Bronchus fibroblast of lung (primary cell): Measurements from ENCODE around the genes TSPAN6, RPL36A, SLC25A53 and FAM199X.

DNA sequence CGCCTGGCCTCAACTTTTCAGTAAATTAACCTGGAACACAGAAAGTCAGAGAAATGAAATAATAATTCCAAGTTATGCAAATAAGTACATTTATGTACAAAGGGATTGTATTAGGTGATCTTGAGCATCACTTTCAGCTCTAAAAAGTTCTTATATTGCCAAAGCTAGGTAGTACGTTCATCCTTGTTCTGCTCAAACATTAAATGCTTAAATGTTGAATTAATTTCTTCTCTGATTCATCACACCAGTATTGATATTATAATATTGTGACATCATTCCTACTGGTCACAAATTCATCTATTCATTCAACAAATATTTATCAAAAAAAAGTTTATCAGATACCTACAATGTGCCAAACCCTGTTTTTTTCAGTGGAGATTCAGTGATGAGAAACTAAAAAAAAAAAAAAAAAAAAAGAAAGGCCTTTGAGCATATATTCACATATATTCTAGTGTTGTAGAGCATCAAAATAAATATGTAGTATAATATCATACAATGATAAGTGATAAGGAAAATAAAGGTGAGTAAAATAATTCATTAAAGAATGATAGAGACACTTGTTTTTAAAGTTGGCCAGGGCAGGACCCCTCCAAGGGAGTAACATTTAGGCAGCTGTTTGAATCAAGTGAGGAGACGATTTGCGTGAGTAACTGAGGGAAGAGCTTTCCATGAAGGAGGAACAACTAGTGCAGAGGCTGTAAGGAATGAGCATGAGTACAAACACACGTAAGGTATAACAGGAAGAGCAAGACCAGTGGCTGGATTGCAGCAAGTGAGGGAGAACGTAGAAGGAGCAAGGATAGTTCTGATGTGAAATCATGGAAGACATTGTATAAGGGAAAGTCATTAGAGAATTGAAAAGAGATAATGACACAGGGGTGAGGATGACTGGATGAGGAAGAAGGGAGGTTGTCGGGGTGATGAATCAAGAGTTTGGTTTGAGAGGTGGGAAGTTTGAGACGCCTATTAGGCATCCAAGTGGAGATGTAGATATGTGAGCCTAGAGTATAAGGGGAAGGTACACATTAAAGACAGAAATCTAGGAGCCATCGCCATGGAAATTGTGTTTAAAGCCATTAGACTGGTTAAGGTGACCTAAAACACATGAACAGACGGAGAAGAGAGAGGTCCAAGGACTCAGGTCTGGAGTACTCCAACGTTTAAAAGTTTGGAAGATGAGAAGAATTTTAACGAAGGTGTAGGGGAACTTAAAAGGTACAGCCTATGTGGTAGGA lies 378.4 kb downstream of the RPA4 start:
- RAMPAGE, long total RNA: no peak

DNA sequence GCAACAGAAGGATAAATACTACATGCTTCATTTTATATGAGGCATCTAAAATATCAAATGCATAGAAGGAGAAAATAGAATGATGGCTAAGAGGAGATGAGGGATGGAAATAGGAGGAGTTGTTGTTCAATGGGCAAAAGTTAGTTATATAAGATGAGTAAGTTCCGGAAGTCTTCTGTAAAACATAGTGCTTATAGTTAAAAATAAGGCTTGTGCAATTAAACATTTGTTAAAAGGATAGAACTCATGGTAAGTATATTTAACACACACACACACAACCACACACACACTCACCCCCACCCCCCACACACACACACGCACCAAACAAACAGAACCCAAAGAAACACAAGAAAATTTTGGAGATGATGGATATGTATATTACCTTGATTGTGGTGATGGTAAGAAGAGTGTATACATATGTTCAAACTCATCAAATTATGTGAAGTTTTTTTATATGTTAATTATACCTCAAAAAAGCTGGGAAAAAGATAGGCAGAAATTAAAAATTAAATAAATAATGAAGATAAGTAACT lies 1343.4 kb downstream of the PCDH19 start:
- RAMPAGE, long total RNA: no peak

DNA sequence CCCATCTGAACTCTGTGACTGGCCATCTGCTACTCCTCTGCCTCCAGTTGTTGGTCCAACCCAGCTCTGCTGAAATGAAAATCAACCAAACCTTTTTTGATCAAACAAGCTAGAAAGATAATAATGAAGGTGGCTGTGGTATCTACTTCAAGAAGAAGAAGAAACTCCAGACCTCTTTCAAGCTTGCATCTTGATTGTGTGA lies 66.3 kb upstream of the PCDH19 start:
- RAMPAGE, long total RNA: no peak

GRCh38 chrX:100635829-100637329 lies at the start of gene TSPAN6:
Gene TSPAN6 (minus strand): TSS chrX:100636806.
- RAMPAGE, long total RNA: start-site peak on the minus strand at chrX:100636709-100636829, 644 and 406 reads in 2 replicates

GRCh38 chrX:100651989-100652504 lies 8.0 kb downstream of the SRPX2 start:
- RAMPAGE, long total RNA: no peak

GRCh38 chrX:100874420-100874957 lies 330 bp upstream of the NOX1 start:
- RAMPAGE, long total RNA: no peak

- RAMPAGE, long total RNA: start-site peak on the plus strand at chrX:101390979-101391023, 551 and 1,100 reads in 2 replicates
These were observed at the start of gene RPL36A for GRCh38 chrX:101390381-101391578. Gene RPL36A (plus strand): TSS chrX:101391011.

DNA sequence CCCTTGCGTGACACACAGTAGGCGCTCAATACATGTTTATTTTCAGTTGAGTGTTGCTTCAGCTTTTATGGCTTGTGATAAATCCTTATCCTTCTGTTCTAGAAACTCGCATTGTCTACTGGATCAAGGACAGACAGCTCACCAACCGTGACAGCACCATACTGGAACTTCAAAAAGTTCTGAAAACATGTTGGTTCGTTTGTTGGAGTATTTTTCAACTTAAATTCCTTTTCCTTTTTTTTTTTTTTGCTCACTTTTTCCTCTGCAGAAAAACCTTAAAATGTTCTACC lies 10.7 kb downstream of the HNRNPH2 start:
- RAMPAGE, long total RNA: no peak

DNA sequence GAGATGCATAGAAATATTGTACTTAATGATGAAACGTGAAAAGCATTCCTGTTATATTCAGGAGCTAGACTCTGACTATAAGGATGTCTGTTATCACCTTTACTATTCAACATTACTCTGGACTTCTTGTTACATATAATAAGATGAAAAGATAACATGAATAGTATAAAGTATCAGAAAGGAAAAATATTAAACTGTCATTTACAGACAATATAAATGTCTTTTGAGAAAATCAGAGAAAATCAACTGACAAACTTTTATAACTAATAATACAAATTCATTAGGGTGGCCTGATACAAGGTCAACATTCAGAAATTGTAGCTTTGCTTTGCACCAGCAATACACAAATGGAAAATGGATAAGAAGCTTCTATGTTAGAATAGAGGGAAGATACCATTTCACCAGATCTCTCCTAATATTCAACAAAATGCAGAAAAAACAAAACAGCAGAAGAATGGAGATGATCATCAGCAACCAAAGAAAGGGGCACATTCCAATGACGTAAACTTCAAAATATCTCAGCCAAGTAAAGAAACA lies 7.2 kb upstream of the ARMCX4 start:
- RAMPAGE, long total RNA: no peak

DNA sequence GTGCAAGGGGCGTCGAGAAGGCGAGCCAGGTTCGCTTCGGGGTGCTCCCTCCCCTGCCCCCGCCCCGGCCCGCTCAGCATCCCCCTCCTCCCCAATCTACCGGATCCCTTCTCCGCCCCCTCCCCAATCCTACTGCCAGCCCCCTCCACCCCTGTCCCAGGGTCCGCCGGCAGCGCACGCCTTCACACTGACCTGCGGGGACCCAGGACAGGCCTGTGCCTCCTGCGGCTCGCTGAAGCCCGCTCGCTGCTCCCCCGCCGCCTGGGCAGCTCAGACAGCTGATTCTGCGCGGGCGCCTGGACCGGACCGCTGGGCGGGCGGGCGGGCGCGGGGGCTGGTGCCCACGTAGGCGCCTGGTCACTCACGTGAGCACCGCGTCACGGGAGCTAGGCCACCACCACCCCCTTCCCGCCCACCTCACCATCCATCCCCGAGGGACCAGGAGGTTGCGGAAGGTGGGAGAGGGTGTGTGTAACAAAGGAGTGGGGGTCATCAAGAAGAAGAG lies 13.6 kb downstream of the BEX5 start:
- RAMPAGE, long total RNA: no peak

- RAMPAGE, long total RNA: no peak
These were observed 319 bp downstream of the GPRASP1 start for GRCh38 chrX:102651649-102651954.

DNA sequence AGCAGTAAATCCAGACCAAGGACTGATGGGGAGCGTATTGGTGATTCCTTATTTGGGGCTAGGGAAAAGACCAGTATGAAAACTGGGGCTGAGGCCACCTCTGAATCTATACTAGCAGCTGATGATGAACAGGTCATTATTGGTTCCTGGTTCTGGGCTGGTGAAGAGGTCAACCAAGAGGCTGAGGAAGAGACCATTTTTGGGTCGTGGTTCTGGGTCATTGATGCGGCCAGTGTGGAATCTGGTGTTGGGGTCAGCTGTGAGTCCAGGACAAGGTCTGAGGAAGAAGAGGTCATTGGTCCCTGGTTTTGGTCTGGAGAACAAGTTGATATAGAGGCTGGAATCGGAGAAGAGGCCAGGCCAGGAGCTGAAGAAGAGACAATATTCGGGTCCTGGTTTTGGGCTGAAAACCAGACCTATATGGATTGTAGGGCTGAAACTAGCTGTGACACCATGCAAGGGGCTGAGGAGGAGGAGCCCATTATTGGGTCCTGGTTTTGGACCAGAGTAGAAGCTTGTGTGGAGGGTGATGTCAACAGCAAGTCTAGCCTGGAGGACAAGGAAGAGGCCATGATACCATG lies 4.1 kb downstream of the GPRASP1 start:
- RAMPAGE, long total RNA: no peak

DNA sequence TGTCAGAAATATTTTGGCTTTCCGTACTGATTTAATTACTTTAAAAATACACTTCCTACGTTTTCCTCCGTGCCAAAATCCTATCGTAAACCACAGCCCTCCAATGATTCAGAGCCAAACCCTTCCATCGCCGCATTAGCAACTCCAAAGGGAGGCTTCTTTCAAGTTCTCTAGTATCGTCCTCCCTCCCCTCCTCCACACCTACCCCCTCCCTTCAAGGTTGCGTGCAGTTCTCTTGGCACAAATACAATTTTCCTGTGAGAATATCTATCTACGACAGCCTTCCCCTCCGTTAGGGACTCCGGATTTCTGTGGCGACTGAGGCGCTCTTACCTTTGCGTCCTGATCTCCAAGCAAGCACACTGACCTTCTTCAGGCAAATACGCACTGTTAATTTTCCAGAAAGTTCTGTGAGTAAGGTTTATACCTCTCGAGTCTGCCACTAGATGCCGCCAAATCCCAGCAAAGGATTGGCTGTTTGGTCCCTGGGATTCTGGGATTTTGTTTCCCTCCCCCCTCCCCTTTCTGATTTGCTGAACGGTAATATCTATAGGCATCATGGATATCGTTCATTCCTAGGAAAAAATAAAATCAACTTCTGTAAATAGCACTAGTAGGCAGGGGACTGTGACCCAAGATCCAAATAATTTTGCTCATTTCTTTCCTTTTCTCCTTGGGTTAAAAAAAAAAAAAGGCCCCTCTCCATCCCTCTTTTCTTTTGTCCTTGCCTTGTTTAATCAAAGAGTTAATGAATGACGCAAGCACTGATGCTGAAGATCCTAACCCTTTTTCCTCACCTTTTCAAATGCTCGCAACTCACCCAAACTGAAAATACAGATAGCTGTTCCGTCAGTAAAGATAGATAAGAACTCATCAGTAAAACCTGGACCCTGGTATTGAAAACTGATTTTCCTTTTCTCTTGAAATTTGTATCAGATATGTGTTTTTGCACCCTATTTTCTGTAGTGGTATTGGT lies 1.4 kb upstream of the MORF4L2 start:
- RAMPAGE, long total RNA: start-site peak on the minus strand centred at position 393 of the sequence, 15 bp wide, 101 and 74 reads in 2 replicates

DNA sequence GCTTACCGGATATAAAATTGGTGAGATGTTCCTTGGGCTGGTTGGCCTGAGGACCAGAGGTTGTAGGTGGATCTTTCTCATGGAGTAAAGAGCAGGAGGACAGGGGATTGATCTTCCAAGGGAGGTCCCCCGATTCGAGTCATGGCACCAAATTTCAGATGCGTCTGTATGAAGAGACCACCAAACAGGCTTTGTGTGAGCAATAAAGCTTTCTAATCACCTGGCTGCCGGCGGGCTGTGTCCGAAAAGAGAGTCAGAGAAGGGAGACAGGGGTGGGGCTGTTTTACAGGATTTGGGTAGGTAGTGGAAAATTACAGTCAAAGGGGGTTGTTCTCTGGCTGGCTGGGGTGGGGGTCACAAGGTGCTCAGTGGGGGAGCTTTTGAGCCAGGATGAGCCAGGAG lies 9.9 kb upstream of the PLP1 start:
- RAMPAGE, long total RNA: no peak

- RAMPAGE, long total RNA: no peak
These were observed 4.3 kb downstream of the PLP1 start for GRCh38 chrX:103780722-103781628.

- RAMPAGE, long total RNA: no peak
These were observed 21.1 kb downstream of the SLC25A53 start for GRCh38 chrX:104135565-104136207.

GRCh38 chrX:104156443-104157239 lies at the start of gene SLC25A53:
Gene SLC25A53 (minus strand): TSS chrX:104157009.
- RAMPAGE, long total RNA: start-site peak on the minus strand at chrX:104156976-104157003, 48 and 53 reads in 2 replicates

DNA sequence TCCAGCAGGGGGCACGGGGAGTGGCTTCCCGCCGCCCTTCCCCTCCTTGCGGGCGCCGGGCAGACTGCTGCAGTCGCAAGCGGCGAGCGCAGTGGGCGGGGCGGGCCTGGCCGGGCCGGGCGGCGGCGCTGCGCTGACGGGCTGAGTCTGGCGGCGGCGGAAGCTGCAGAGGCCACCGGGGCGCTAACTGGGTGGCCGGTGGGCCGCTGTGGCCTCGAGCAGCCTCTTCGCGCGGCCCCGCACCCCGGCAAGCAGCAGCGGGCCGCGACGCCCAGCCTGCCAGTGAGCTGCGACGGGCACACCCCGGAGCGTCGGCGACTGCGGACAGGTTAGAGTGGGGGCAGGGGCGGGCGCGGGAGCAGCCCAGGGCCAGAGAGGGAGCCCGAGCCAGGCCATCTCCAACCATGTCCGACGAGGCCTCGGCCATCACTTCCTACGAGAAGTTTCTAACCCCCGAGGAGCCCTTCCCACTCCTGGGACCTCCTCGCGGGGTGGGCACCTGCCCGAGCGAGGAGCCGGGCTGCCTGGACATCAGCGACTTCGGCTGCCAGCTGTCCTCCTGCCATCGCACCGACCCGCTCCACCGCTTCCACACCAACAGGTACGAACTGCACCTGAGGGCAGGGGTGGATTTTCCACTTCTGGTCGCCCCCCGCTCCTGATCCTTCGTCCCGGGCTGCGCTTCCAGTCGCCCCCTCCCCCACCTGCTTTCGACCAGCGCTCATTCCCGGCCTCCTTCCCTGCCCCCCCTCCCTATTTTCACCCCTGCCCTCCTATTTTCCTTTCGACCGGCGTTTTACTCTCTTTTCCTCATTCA lies at the start of gene FAM199X:
Gene FAM199X (plus strand): TSS at position 72 of the 817 bp plus-strand sequence.
- RAMPAGE, long total RNA: no peak

- RAMPAGE, long total RNA: no peak
These were observed 93.2 kb upstream of the ESX1 start for GRCh38 chrX:104347852-104348333.

DNA sequence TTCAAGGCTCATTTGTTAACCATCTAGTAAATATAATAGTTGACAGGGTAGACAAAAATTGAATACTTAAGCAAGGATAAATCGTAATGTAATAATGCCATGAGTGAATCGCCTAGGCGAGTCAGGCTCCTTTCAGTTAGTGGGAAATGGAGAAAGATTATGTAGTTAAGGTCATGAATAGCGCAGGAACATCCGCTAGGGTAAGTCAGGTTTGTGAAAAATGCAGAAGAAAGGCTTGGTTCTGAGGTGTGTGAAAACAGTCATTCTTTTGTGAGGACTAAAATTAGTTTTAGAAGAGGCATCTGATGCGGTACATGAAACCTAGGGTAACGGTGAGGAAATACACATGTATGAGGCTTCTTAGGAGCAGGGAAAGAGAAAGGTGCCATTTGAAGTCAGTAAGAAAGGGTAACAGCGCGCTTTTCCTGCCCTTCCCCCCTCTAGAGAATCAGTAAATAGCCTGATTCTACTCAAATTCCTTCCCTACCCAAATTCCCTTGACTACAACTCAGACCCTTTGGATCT lies 609 bp upstream of the RNF128 start:
- RAMPAGE, long total RNA: no peak